Colic lymph node (tissue), 1 donor: ENCODE data around the genes CHAD, ABCC3 and ANKRD40.

DNA sequence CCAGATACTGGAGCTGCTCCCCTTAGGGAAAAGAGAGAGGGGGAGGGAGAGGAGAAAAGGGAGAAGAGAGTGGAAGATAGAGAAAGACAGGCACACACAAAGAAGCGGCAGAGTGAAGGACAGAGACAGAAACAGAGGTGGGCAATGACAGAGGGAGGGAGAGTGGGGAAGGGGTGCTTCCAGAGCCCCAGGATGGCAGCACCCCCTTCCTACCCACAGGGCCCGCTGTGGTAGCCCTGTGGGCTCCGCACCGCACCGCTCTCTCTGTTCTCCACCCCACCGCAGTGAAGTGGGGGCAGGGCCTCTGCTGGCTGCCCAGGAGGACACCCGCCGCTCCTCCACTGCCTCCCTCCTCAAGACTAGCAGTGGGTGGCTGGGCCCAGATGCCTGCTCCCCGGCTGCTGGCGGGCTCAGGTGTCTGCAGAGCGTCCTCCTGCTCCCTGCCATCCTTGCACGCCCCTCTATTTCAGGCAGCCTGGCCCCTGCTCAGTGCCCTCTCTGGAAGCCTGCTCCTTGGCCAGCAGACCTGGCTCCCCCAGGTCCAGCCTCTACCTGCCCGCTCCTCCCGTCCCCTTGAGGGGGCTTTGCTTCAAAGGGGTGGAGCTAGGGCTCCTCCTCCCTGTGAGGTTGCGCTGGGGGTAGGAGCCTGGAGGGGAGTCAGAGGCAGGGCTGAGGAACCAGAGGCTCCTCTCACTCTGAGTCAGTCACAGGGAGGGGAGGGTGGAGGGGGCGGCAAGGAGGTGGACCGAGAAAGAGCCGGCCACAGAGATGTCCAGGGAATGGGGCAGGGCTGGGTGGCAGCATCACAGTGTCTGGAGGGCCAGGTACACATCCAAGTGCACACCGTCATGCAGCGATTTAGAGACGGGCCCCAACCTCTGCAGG is 10.0 kb upstream of the TMEM92 start:
- PRO-cap = no peak

- PRO-cap = no peak
Measured at GRCh38 chr17:50468112-50469324, at the start of gene CHAD. Gene CHAD, minus strand, starts transcription at chr17:50468880.

GRCh38 chr17:50621353-50622102 is 13.2 kb upstream of the ABCC3 start:
- PRO-cap = no peak

DNA sequence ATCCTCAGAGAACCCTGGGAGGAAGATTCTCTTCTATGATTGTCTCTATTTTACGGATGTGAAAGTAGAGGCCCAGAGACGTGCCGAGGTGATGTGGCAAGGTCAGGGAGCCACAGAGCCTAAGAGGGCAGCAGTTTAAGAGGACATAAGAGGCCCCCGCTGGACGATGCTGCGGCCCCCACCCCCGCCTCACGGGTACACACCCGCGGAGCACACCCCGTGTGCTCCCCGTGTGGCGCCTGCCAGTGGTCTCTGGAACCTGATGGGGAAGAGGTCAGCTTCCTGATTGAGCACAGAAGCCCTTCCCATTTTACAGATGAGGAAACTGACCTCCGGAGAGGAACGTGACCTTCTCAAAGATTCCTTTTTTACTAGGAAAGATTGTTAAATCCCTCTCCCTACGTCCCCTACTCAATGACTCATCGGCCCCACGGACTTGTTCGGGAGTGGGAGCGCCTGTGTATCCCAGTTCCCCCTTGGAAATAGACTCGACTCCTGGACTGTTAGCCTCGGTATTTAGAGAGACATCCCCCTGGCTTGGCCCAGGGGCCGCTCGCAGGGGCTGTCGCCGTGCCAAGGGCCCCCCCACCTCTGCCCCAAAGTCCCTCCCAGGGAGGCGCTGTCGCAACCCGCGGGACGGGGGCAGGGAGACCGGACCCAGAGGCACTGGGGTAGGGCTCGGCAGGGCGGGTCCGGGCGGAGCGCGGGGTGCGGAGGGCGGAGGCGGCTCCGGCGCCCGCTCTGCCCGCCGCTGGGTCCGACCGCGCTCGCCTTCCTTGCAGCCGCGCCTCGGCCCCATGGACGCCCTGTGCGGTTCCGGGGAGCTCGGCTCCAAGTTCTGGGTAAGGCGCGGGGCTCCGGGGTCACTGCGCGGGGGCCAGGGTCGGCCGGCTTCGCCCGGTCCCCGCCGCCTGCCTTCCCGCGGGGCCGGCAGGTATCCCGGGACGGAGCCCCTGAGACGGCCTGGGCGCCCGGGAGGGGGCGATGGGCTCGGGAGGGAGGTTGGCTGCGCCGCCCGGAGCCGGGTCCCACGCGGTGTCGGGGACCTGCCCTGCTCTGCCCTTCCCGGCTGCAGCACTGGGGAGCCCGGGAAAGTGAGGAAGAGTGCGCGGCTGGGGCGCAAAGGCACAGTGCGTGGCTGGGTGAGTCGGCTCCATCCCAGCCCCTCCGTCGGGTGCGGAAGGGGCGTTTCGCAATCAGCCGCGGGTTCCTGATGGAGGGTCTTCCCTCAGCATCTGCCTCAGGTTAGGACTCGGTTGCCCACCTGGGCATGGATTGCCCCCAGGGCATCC is at the start of gene ABCC3:
TSS of gene ABCC3 (plus strand) at position 742 of the 1,292 bp plus-strand sequence.
- PRO-cap = unidirectional peak, plus-strand start at position 468 of the sequence

GRCh38 chr17:50638495-50639672 is 4.2 kb downstream of the ABCC3 start:
- PRO-cap = no peak

- PRO-cap = no peak
Measured at GRCh38 chr17:50690565-50691329, 17.0 kb downstream of the ANKRD40 start.

GRCh38 chr17:50707090-50708399 is at the start of gene ANKRD40:
Gene ANKRD40, minus strand, starts transcription at chr17:50707914.
- PRO-cap = bidirectional peak, plus-strand start at chr17:50707360, minus-strand start at chr17:50707222; bidirectional peak, plus-strand start at chr17:50707535, minus-strand start at chr17:50707459; bidirectional peak, plus-strand start at chr17:50707950, minus-strand start at chr17:50707861

- PRO-cap = no peak
Measured at GRCh38 chr17:50741527-50741853, 22.1 kb downstream of the LUC7L3 start.

GRCh38 chr17:50763129-50763673 is 4.1 kb downstream of the ANKRD40CL start:
- PRO-cap = no peak

GRCh38 chr17:50807391-50807998 is 27.9 kb upstream of the WFIKKN2 start:
- PRO-cap = no peak

DNA sequence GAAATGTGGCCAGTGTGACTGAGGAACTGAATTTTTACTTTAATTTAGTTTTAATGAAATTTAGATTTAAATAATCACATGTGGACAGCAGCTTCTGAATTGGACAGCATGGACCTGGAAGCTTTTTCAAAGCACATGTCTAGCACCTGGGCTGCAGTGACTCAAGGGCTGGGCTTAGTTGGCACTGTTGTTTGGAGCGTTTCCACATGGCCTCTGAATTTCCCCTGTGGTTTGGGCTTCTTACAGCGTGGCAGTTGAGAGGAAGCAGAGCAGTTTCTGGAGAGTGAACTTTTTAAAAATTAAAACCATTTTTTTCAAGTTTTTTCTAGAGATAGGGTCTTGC is 6.6 kb upstream of the TOB1 start:
- PRO-cap = bidirectional peak, plus-strand start at position 253 of the sequence, minus-strand start at position 215 of the sequence

- PRO-cap = no peak
Measured at GRCh38 chr17:50913891-50914379, 47.8 kb upstream of the TOB1 start.

- PRO-cap = no peak
Measured at GRCh38 chr17:51019924-51020677, 100.6 kb downstream of the SPAG9 start.

DNA sequence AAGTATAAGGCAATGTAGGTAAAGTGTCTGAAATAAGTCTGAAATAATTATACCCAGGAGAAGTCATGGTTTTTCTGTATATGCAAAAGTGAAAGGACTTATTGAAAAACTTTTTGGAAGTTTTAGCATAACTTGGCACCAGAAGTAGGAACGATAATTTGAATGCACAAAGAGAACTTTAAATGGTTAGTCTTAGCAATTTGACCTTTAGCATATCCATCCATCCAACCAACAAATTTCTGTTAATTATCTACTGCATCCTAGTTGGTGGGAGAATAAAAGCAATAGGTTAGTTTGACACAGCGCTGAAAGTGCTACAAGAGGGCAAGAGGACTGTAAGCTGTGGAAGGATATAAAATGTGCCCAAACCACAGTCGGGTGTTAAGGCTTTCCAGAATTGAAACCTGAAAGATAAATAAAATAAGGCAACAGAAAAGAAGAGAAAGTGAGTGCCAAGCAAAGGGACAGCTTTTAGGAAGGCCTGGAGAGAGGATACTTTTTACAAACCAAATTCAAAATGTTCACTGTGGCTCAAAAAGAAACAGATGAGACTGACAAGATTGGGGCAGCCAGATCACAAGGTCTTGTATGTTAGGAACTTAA is 17.6 kb downstream of the SPAG9 start:
- PRO-cap = no peak

GRCh38 chr17:51119238-51120294 is 1.1 kb downstream of the SPAG9 start:
- PRO-cap = no peak

DNA sequence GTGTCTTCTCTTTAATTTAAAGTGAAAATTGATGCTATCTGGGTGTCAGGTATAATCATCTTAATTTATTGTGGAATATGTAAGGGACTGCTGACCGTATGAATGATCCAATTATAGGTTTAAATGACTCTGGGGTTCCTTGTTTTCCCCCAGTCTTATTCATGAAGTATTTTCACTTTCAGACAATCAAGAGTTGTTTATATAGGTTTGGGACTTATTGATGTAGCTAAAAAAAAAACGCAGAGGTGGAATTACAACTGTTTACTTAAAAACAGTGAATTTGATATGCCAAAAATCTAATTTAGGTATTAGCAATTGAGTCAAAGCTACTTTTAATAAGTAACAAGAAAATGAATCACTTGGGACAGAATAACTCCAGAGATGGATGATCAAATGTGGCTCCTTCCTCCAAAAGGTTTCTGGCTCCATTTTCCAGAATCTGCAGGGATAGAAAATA is 215.1 kb upstream of the TOM1L1 start:
- PRO-cap = no peak

DNA sequence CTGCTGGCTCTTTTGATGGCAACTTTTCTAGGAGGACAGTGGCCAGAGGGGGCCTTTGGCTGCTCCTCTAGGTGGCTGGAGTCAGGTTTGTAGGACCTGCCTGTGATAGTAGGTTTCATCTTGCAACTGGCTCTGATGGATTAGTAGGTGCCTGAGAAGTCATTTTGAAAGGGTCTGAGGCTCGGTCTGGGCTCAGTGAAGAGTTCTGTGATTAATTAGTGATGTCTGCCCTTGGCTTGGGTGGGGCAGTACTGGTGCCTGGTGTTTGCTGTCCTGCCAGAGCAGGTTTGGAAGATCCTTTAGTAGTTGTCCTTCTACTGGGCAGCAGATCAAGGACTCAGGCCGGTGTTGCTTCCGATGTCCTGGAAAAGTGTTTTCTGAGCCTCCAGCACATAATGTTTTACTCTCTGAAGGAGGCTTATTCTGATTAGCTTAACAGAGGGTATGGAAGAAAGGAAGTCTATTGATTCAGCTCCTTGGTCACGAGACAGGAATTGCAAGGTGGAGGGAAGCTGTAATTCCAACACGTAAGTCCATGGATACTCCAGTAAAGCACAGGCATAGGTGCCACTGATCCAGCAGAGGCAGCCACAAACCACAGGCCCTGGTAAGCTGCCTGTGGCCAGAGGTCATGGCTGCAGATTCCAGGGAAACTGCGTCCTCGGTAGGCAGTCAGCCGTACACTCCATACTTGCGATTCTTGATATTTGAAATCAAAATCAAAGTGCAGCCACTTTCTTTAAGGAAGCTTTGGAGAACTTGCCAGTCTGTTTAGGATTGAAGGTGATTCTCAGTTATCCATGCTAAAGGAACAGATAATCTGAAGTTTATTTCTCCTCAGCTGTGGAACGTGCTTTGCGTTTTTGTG is 18.6 kb downstream of the HLF start:
- PRO-cap = no peak

DNA sequence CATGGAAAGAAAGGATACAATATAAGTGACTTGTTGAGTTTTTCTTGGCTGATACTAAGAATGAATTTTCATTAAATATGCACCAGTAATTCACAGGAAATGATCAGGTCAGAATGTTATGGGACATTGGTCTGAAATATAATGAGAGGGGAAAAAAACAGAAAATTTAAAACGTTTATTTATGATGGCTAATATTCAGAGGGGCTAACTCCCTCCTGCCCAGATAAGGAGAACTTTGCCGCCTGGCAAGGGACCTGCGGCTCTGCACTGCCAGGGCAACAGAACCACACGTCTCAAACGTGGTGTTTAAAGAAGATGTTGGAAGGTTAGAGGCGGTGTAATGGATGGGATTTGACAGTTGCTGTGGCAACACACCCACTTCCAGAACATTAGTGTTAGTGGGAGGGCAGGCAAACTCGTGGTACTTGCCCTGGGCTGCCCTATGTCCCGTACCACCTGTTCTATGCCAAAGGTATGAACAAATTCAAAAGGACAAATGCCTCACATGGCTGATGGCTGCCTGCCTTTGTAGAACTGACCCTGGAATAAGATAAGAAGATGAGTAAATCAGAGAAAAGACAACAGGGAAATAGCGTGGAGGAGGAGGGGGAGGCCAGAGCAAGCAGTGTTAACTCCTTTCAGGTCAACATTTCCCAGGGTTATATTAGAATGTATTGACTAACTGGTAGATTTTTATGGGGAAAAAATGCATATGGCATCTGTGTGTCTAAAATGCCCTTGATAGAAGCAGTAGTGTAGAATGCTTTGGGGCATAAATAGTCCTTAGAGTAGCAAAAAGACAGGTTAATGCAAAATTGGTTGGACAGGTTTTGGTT is 30.7 kb downstream of the HLF start:
- PRO-cap = no peak

- PRO-cap = no peak
Measured at GRCh38 chr17:55783506-55784249, 32.8 kb downstream of the PCTP start.

GRCh38 chr17:56173698-56174411 is 20.6 kb downstream of the ANKFN1 start:
- PRO-cap = no peak